A549 (cell line): ENCODE data around the gene BTG2.

DNA sequence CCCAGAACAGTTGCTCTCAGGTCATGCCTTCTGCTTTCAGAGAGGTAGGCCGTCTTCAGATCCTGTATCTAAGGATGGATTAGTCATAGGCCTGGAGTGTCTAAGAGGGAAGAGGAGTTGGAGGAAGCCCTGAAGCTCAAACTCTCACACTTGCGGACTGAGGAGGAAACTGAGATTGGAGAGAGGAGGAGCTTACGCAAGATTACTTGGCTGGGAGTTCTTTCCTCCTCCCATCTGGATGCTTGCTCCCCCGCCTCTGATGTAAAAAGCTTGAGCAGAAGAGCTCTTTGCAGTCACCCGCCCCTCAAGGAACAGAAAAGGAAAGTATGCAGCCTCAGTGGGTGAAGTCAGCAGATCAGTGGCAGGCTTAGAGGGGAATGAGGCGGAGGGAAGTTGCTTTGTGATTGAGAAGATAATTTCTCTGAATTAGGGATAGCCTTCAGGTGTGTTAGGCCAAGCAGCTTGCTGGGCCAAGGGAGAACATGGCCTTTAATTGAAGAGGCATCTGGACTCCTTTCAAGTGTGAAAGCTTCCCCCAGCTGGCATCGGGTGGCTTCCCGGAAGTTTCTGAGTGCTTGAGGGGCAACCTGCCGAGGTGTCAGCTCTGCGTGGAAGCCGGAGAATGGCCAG lies 6.6 kb downstream of the ADORA1 start:
- PRO-cap, result no peak
CAGE:
- cytosol, long polyA plus RNA, result no peak
- long polyA plus RNA, result no peak
- nucleus, long polyA plus RNA, result no peak

- PRO-cap, result bidirectional peak, plus-strand start at chr1:203305519, minus-strand start at chr1:203305299
CAGE:
- cytosol, long polyA plus RNA, result start-site peak on the plus strand at chr1:203305515-203305521, 85 and 292 reads in 2 replicates
- long polyA plus RNA, result start-site peak on the plus strand at chr1:203305515-203305520, 94 and 47 reads in 2 replicates
- nucleus, long polyA plus RNA, result no peak
Measured at GRCh38 chr1:203305434-203305863, at the start of gene BTG2. BTG2 (plus strand) TSS chr1:203305519.

GRCh38 chr1:203305864-203306027 lies 427 bp downstream of the BTG2 start:
- PRO-cap, result no peak
CAGE:
- cytosol, long polyA plus RNA, result no peak
- long polyA plus RNA, result no peak
- nucleus, long polyA plus RNA, result no peak

DNA sequence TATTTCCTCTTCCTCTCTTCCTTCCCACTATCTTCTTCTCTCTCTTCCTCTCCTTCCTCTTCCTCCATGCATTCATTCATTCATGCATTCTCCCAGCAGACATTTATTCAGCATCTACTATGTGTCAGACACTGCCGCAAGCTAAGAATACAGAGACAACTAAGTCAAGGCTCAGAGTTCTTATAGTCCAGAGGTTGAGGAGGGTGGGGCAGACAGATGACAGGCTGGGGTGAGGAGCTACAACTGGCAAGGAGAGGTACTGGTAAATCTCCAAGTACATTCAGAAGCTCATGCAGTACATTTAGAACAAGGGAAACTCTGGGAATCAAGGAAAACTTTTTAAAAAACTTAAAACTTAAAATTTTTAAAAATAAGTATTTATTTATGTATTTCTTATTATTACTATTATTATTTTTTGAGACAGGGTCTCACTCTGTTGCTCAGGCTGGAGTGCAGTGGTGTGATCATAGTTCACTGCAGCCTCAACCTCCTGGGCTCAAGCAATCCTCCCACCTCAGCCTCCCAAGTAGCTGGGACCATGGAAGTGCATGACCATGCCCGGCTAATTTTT lies 56.5 kb upstream of the FMOD start:
- PRO-cap, result no peak
CAGE:
- cytosol, long polyA plus RNA, result no peak
- long polyA plus RNA, result no peak
- nucleus, long polyA plus RNA, result no peak

DNA sequence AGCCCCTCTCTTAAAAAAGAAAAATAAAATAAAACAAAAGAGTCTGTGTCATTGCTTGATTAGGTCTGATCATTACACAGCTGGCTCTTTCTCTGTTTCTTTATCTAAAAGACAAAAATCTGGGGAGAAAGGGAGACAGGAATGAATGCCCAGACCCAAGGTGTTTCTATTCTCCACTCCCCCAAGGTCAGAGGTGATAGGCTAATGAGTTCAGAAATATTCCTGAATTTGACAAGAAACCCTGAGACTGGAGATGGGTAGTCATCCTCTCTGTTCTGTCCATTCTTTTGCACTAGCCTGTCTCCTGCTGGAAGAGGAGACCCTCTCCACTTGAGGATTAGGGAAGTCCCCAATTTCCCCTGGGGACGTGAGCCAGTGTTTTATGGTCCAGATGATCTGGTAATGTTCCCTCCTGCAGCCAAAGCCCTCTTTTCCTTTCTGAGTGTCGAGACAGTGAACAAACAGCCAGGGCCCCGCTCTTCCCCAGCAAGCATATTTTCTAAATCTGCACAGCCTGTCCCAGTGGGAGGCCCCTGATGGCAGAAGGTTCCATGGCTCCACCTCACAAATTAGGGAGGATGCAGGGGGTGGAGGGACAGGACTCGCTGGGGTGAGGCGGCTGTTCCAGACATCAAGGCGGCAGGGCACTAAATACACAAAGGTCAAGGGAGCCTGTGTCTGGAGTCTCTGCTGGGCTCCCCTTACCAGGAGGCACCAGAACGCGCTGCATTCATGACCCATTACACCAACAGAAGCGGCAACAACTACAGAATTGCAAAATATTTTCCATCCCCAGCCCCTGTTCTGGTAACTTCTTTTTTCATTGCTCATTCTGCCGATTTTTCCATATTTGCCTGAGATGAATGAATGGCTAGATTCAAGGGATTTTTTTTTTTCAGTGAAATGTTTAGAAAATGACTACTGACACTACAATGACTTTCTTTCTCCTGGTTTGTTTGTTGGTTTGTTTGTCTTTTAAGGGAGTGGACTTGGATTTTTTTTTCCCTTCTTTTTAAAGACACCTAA lies 27.2 kb upstream of the PRELP start:
- PRO-cap, result no peak
CAGE:
- cytosol, long polyA plus RNA, result no peak
- long polyA plus RNA, result no peak
- nucleus, long polyA plus RNA, result no peak

GRCh38 chr1:203476853-203477368 lies 1.3 kb downstream of the PRELP start:
- PRO-cap, result no peak
CAGE:
- cytosol, long polyA plus RNA, result no peak
- long polyA plus RNA, result no peak
- nucleus, long polyA plus RNA, result no peak

- PRO-cap, result no peak
CAGE:
- cytosol, long polyA plus RNA, result no peak
- long polyA plus RNA, result no peak
- nucleus, long polyA plus RNA, result no peak
Measured at GRCh38 chr1:203629211-203630392, 3.0 kb downstream of the ATP2B4 start.

GRCh38 chr1:204108237-204109268 lies 35.6 kb downstream of the SOX13 start:
- PRO-cap, result no peak
CAGE:
- cytosol, long polyA plus RNA, result no peak
- long polyA plus RNA, result no peak
- nucleus, long polyA plus RNA, result no peak

DNA sequence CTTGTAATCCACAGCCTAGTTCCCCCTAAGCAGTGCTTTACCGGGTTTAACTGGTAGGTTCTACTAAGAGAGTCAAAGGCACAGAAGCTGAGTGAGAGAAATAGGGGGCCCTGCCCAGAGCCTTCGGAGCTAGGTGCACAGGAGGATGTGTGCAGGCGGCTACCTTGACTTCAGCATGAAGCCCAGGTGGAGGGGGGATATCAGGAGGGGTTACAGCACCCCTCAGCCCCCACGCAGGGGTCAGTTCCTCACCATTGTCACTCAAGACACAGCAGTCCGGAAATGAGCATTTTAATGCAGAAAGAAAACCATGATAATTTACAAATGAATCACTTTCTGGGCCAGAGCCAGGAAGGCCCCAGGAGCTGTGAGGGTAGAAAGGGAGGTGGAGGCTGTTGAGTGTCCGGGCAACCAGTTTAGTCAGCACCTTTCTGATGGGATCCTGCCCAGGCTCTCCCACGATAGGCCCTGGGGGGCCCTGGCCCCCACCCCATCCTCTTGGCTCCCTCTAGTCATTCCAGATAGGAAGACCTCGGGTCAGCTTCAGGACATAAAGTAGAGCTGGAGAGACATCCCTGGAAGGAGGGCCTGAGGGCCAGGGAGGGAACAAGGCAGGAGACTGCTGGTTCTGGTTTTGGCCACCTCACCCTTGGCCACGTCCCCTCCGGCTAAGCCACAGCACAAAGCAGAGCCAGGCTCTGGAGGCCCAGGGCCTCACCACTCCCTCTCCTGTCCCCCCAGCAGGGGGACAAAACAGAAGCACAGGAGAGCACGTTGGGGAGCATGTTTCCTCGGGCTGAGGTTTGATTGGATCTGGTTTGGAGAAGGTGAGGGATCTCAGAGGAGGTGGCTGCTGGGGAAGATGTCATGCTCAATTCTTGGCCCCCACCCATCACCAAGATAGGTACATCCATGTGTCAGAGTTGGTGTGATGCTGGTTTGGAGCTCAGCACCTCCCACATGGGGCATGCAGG lies 20.8 kb downstream of the ETNK2 start:
- PRO-cap, result no peak
CAGE:
- cytosol, long polyA plus RNA, result no peak
- long polyA plus RNA, result no peak
- nucleus, long polyA plus RNA, result no peak

DNA sequence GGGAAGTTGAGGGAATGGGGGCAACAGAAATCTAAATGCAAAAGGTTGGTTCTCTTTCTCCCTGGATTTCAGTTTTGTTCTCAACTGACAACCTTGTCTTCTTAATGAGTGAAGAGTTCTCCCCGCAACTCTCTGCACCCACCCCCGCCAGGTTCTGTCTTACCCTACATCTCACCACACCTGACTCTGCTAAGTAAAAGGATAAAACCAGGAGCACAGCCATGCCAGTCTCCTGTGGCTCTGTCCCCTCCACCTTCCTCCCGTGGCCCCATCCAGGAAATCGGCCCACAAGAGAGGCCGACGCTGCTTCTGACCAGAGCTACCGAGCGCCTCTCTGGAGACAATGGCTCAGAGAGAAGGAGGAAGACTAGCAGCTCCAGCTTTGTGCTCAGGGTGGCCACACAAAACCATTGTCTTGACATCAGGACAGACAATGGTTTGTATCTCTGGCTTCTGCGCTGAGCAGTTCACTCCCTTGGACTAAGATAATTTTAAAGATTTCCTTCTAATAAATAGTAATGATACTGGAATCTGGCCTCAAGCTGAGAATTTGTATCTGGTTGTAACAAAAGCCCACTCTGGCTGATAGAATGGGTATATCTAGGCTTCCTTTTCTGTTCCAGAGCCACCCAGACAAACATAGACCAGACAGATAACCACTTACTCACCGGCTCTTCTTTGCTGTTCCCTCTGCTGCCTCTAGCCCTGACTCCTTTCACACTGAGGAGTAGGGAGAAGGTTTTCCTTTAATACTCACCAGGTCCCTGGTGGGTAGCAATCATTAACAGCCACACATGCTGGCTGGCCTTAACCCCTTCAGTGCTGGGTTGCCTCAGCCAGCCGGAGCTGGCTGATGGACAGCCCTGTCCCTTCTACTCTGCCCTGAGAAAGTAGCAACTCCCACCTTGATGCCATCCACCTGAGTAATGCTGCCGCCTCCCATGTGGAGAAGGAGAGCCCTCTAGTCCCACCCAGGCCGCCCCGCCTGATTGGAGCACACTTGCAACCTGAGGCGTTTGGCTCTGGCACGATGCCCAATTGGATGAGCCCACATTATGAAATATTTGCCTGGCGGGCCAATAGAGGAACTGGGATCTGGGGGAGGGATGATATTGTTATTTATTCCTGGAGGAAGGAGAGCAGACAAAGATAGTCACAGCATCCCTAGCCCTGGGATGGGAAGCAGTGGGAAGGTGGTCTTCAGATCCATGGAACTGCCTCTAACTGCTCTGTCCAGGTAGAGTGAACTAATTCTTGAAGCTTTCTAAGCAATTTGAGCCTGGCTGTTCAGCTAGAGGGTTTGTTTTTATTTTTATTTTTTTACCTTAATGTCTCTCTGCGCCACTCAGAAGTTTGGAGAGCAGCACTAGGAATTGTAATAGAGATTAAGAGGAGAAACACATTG lies 71.8 kb downstream of the PLEKHA6 start:
- PRO-cap, result no peak
CAGE:
- cytosol, long polyA plus RNA, result no peak
- long polyA plus RNA, result no peak
- nucleus, long polyA plus RNA, result no peak

DNA sequence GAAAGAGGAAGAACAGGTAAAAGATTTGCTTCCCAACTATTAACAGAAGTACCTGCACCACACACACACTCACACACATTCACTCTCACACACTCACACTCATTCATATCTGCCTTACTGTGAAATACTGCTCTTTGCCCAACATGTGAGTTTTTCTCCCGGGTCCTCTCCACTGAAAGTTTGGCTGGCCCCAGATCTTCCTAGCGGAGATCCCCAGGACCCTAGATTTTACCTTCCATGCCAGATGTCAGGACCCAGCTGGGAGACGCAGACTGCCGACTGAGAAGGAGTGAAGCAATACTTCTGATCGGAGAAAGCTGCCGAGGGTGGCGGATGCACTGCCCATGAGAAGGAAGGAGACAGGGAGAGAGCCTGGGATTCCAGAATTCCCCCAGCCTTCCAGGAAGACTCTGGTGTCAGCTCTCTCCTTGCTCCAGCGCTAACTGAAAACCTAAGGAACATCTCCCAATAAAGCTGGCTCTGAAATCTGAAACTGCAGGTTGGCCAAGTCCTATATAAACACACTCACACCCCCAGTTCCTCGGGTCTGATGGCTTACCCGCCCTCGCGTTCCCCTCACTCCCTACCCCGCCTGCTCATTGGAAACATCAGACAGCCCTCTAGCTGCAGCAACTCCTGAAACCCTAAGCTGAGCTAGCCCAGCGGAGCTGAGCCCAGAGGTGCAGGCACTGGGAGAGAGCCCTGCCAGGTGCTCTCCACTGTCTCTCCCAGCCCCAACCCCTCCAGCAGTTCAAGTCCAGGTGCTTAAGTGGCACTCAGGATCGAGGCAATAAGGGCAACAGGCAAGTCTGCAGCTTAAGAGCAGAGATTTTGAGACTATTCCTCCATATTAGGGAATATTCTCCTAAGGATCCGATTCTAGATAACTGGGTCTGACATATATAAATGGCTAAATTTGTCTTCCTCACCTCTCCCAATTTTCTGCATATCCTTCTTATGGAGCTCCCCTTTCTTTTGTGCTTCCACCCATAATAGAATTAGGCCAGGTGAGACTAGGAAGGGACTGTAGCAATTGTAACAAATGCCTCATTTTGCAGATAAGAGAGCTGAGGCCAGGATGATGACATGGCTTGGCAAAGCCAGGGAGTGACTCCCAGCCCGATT lies 52.3 kb downstream of the PLEKHA6 start:
- PRO-cap, result no peak
CAGE:
- cytosol, long polyA plus RNA, result no peak
- long polyA plus RNA, result no peak
- nucleus, long polyA plus RNA, result no peak

GRCh38 chr1:204337575-204338256 lies 22.0 kb downstream of the PLEKHA6 start:
- PRO-cap, result no peak
CAGE:
- cytosol, long polyA plus RNA, result no peak
- long polyA plus RNA, result no peak
- nucleus, long polyA plus RNA, result no peak

DNA sequence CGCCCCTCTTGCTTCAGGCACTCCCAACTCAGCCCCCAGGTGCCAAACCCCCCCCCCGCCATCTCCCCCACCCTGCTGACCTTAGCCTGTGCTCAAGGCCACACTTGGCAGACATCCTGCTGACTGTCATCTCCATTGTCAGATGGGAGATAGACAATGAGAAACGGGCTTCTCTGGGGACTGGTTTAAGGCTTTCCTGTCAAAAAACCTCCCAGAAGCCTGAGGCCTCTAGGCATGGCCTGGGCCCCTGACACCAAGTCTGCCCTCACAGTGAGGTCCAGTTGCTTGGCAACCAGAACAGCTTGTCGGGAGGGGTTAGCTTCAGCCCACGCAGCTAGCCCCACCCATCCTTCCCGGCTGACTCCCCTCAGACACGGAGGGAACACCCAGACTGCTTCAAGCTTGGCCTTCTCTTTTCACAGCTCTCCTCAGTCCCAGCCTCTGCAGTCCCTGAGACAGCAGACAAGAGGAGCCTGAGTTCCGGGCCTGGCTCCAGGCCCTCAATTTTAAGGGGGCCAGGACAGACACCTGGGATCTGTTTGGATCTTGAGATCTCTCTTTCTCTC lies 11.0 kb downstream of the PLEKHA6 start:
- PRO-cap, result no peak
CAGE:
- cytosol, long polyA plus RNA, result no peak
- long polyA plus RNA, result no peak
- nucleus, long polyA plus RNA, result no peak

DNA sequence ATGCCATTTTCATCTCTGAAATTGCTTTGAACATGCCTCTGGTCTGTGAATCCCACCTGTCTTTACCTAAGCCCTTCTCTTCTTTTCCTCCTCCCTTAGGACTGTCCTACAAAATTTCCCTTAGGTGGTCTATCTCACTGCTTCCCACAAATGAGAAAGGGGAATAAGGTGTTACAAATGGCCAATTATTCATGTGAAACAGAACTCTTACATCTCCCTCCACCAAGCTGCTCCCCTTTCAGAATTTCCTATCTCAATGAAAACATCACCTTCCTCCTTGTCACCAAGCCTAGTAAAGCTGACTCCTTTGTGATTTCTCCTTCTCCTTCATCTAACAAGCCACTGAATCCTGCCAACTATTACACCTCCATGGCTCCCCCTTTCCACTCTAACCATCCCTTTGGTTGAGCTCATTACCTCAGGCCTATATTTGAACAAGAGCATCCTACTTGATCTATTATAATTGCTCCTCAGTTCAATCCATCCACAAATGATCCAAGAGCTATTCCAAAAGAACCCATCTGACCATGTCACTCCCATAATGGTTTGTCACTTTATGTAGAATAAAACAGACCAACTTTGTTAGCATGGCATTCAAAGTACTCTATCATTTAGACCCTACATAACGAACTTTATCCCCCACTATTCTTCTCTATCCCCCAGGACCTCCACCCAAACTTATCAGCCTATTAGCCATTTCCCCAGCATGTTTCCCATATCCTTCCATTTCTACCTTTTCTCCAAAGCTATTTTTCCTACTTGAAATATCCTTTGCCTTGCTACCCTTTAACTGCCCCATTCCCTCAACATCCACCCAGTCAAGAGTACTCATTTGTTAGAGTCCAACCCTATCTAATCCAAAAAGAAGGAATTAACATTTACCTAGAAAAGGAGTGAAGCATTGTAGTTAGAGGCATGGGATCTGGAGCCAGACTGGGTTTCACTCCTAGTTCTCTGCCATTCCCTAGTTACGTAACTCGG lies 21.7 kb downstream of the PPP1R15B start:
- PRO-cap, result no peak
CAGE:
- cytosol, long polyA plus RNA, result no peak
- long polyA plus RNA, result no peak
- nucleus, long polyA plus RNA, result no peak

DNA sequence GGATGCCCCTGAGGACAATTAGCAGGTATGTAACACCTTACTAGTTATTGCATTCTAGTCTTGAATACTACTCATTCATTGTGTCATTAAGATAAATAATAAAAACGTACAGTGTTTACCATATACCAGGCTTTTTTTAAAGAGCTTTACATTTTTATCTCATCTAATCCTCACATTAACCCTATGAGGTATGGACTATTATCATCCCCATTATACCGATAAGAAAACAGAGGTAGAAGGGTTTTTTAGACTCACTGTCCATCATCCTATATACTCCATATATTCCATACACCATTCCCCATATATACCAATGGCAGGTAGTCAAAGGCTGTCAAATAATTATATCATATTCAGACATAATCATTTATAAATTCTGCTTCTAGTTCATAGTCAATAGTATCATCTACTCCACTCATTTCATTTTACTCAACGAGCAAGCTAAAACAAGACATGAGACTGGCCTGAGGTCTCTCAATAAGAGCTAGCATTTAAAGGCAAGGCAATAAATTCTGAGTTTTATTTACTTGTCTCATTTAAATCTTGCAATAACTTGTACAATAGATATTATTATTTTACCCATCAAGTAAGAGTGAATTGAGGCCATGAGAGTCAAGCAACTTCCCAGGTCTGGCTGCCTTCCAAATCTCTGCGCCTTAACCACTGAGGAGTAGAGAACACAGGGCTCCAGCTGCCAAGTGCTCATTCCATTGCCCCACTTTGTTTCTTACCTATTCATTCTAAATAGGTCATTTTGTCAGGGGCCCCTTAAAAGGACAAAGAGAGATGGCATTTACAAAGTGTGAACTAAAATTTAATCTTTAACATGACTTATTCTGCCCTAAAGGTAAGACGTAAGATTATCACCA lies 3.8 kb downstream of the PPP1R15B start:
- PRO-cap, result no peak
CAGE:
- cytosol, long polyA plus RNA, result no peak
- long polyA plus RNA, result no peak
- nucleus, long polyA plus RNA, result no peak

- PRO-cap, result no peak
CAGE:
- cytosol, long polyA plus RNA, result no peak
- long polyA plus RNA, result no peak
- nucleus, long polyA plus RNA, result no peak
Measured at GRCh38 chr1:204433943-204434817, 22.6 kb upstream of the PPP1R15B start.

- PRO-cap, result no peak
CAGE:
- cytosol, long polyA plus RNA, result no peak
- long polyA plus RNA, result no peak
- nucleus, long polyA plus RNA, result no peak
Measured at GRCh38 chr1:204465166-204466225, 29.1 kb downstream of the PIK3C2B start.

GRCh38 chr1:204479183-204480407 lies 15.0 kb downstream of the PIK3C2B start:
- PRO-cap, result no peak
CAGE:
- cytosol, long polyA plus RNA, result no peak
- long polyA plus RNA, result no peak
- nucleus, long polyA plus RNA, result no peak

DNA sequence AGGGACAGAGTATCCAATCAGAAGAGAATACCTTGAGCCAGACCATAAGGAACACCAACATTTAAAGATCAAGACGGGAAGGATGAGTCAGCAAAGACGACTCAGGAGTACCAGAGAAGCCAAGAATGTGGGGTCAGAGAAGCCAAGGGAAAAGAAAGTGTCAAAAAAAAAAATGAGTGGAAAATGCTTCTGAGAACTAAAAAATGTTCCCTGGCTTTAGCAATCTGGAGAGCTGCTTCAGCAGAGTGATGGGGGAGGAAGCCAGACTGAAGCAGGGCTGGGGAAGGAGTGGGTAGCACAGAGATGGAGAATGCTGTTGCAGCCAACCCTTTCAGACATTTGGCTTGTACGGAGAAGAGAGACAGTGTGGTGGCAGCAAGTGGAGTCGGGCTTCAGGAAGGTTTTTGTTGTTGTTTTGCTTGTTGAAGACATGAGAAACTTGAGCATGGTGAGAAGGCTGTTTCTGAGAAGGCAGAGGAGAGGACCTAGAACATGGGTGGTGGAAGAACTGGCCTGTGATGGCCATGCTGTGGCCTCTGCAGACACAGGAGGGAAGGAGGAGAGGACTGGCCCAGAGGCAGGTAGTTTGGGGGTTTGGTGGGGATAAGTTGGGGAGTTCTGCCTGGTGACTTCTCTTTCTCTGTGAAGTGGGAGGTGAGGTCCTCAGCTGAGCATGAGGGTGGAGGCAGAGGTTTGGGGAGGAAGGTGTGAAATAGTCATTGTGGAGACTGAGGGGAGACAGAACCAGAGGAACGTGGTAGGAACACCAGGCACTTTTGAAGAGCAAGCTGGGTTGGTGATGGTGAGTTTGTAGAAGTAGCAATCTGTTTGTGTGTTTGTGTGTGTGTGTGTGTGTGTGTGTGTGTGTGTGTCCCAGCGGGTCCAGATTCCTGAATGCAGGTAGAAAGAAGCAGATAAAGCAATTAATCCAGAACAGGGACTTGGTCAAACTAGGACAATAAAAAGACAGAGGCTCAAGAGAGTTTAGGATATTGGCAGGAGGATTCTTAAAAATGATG lies 14.7 kb downstream of the LRRN2 start:
- PRO-cap, result no peak
CAGE:
- cytosol, long polyA plus RNA, result no peak
- long polyA plus RNA, result no peak
- nucleus, long polyA plus RNA, result no peak

DNA sequence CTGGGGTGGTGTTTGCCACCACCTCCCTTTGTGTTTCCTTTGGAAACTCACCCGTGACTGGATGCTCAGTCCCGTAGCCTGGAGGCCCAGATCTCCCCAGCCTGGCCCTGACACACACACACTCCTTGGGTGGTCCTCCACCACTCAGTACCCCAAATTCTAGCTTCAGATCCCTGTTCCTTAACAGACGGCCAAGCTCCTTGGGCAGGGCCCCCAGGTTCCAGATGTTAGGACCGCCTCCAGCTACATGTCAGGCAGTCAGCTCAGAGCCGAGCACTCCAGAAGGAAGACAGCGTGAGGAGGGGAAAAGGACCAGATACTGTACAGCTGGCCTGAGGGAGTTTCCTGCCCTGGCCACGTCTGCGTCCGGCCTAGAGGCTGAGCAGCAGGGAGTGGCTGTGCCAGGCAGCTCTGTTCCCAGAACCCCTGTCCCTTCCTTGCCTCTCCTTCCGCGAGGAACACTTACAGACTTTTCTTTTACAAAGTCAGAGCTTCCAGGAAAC lies 45.5 kb upstream of the CNTN2 start:
- PRO-cap, result no peak
CAGE:
- cytosol, long polyA plus RNA, result no peak
- long polyA plus RNA, result no peak
- nucleus, long polyA plus RNA, result no peak